ENCODE measurements around the gene EIF2AK4.

DNA sequence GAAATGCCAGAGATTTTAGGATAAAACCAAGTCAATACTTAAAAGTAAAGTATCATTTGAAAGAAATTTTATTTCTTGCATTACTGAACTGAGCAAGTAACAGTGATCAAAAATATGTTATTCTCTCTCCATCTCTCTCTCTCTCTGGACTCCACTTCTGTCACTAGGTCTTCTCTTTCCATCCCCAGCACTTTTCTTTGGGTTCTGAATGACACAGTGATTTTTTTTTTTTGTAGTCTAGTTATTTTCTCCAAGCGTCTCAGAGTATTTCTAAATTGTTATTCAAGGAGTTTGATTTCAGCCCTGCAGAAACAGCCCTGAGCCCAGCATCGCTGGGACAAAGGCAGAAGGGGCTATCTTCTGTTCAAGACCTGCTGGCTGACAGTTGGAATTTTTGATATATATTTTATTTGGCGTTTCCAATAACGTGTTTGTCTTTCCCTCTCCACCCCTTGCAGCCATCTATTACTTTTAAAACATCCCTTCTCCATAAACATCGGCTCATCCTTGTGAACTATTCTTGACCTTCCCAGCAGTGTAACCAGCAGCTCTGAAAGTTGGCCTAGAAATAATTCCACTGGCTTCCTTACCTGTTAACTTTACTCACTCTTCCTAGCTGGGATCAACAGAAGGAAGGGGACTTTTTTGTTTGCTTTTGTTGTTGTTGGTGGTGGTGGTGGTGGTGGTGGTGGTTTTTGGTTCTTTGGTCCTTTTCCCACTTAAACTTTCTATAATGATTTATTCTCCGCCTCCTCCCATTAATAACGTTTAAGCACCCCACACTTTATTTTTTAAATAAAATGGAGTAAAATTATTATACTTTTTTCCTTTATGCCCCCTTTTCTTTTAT is 5.5 kb upstream of the MEIS2 start:
- RRBS, result no CpG with 5 or more reads among the region's 7 CpGs

GRCh38 chr15:37109922-37110703 is 9.8 kb upstream of the MEIS2 start:
- RRBS, result no CpG with 5 or more reads among the region's 28 CpGs

DNA sequence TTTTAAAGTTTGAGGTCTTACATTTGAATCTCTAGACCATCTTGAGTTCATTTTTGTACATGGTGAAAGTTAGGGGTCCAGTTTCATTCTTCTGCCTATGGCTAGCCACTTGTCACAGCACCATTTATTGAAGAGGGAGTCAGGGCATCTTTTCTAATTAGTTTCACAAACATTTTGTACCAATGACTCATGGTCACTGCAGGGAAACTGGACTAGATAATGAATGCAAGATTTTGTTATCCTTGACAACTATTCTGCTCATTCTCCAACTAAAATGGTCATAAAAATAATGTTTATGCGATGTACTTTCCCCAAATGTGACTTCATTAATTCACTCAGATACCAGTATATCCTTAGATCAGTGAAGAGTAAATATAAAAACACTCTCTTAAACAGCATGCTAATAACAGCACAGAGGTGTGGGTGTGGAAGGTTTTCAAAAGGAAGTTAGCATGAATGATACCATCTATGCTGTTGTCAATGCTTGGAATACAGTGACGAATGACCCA is 315.0 kb upstream of the TMCO5A start:
- RRBS, result no CpG with 5 or more reads among the region's 2 CpGs

DNA sequence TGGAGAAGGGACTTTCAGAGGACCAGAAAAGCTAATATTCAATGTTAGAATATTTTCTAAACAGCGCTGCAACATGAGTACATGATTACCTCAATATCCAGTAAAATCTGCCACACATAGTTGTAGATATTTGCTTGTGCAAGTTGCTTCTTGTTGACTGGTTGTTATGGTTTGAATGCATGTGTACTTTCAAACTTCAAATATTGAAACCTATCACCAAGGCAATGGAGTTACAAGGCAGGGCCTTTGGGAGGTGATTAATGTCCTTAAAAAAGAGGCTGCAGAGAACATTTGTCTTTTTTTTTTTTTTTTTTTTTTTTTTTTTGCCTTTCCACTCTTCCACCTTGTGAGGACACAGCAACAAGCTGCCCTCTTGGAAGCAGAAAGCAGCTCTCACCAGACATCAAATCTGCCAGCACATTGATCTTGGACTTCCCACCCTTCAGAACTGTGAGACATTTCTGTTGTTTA is 50.0 kb downstream of the TMCO5A start:
- RRBS, result no CpG with 5 or more reads among the region's 1 CpG

GRCh38 chr15:38085055-38085645 is 150.7 kb downstream of the TMCO5A start:
- RRBS, result no CpG with 5 or more reads among the region's 7 CpGs

DNA sequence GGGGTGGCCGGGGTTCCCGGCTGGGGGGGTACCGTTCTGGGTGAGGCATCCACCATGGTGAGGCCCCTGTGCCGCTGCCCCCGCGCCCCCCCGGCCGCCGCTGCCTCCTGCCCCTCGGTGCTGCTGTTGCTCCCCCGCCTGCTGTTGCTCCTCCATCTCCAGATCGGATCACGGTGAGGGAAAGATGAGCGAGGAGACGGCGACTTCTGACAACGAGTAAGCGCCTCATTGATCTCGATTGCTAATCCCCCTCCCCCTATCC is 297 bp downstream of the SPRED1 start:
- RRBS, result 2% methylated on average over 7 of the region's 19 CpGs

DNA sequence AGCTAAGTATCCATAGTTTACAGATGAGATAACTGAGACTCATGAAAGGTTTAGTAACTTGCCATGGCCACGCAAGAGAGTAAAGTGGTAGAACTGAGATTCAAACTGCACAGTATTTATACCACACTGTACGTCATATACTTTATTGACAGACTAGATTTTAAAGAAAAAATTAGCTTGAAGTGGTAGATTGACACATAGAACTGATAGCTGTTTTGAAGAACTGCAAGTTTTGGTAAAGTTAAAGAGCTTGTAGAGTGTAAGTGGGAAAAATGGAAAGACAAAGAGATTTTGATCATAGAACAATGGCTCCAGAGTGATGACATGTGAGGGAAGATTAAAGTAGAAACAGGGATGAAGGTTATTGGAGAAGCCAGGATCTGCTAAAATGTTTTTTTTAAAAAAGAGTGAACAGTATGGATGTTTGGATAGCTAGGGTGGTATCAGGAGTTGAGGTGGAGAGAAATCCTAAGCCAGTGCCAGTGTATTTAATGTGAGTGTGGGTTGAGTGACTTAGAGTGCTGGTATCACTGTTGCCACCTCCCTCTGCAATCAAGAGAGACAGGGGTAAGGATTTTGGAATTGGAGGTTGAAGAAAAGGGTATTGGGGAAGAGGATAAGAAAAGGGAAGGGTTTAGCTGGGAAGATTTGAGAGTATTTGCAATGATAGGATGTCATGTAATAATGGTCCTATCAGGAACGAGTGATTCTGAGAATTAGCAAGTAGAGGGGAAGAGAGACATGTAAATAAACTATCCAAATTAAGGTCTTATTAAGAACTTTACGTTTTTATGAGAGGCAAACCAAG is 11.7 kb downstream of the SPRED1 start:
- RRBS, result no CpG with 5 or more reads among the region's 4 CpGs

GRCh38 chr15:38454726-38455277 is 875 bp downstream of the FAM98B start:
- RRBS, result no CpG with 5 or more reads among the region's 12 CpGs

GRCh38 chr15:38671493-38672254 is 107.1 kb upstream of the RASGRP1 start:
- RRBS, result no CpG with 5 or more reads among the region's 7 CpGs

GRCh38 chr15:39118560-39118937 is 462.3 kb upstream of the THBS1 start:
- RRBS, result no CpG with 5 or more reads among the region's 3 CpGs

DNA sequence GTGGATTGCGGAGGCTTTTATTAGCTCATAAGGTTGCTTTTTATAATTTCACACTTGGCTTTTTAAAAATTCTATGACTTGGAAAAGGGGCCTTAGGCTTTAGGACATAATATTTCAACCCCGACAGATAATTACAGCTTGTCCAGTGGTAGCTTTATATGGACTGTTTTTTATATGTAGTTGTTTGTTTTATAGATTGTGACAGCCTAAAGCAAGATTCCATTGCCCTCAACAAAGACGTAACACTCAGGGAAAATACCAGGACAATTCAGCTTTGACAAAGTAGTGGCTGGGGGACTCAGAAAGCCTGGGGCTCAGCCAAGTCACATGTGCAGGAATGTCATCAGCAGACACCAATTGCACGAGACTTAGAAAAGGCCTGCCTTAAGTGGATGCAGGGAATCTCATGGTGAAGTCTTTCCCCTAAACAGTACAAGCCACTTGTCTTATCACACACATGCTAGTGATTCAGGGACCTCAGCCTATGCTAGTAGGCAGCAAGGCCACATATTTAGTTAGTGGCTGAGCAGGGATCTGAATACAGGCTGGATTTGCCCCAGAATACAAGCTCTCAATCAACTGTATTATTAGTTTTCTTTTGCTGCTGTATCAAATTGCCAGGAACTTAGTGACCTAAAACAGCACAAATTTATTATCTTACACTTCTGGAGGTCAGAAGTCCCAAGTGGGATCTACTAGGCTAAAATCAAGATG is 381.8 kb upstream of the THBS1 start:
- RRBS, result no CpG with 5 or more reads among the region's 4 CpGs

DNA sequence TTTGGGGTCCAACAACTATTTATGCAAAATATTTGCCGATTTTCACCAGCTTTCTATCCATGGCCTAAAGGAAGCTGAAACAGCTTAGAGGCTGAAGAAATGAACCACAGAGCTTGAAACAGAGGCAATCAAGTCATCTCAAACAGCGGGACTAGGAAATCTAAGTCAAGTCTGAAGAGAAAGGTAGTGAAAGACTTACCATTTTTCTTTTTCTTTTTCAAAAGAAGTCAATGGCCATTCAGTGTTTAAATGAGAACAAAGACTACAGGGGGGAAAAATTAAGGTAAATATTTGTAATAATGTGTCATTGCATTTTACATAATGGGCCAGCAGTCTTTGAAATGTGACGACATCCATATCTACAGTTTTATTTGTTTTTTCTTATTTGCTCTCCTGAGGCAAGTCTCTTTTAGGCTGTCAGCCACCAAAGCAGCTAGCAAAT is 307.2 kb upstream of the THBS1 start:
- RRBS, result no CpG with 5 or more reads among the region's 3 CpGs

GRCh38 chr15:39582865-39583028 is 1.9 kb downstream of the THBS1 start:
- RRBS, result no CpG with 5 or more reads among the region's 1 CpG

DNA sequence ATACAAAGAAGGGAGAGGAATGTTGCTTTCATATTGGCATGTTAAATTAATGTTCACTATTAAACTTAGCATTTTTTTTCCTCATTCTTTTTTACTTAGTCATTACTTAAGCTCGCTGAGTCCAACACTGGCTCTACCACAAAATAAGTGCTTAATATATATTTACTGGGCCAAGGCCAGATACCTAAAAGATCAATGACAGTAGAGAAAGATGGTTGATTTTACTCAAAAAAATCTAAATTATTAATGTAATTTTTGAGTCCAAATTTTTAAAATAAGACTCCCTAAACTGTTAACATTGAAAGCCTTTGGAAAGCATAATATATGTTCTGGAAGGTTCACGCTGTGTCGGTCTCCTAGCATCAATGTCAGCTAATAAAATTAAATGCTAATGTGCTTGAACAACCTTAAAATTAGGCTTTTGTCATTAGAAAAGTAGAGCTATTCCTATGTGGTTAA is 14.0 kb downstream of the THBS1 start:
- RRBS, result no CpG with 5 or more reads among the region's 3 CpGs

DNA sequence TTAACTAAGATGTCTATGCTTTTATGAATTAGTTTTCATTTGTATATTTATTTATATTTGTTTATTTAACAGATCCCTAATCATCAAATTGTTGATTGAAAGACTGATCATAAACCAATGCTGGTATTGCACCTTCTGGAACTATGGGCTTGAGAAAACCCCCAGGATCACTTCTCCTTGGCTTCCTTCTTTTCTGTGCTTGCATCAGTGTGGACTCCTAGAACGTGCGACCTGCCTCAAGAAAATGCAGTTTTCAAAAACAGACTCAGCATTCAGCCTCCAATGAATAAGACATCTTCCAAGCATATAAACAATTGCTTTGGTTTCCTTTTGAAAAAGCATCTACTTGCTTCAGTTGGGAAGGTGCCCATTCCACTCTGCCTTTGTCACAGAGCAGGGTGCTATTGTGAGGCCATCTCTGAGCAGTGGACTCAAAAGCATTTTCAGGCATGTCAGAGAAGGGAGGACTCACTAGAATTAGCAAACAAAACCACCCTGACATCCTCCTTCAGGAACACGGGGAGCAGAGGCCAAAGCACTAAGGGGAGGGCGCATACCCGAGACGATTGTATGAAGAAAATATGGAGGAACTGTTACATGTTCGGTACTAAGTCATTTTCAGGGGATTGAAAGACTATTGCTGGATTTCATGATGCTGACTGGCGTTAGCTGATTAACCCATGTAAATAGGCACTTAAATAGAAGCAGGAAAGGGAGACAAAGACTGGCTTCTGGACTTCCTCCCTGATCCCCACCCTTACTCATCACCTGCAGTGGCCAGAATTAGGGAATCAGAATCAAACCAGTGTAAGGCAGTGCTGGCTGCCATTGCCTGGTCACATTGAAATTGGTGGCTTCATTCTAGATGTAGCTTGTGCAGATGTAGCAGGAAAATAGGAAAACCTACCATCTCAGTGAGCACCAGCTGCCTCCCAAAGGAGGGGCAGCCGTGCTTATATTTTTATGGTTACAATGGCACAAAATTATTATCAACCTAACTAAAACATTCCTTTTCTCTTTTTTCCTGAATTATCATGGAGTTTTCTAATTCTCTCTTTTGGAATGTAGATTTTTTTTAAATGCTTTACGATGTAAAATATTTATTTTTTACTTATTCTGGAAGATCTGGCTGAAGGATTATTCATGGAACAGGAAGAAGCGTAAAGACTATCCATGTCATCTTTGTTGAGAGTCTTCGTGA is 14.8 kb downstream of the THBS1 start:
- RRBS, result no CpG with 5 or more reads among the region's 12 CpGs

GRCh38 chr15:39596641-39597150 is 15.8 kb downstream of the THBS1 start:
- RRBS, result no CpG with 5 or more reads among the region's 1 CpG

DNA sequence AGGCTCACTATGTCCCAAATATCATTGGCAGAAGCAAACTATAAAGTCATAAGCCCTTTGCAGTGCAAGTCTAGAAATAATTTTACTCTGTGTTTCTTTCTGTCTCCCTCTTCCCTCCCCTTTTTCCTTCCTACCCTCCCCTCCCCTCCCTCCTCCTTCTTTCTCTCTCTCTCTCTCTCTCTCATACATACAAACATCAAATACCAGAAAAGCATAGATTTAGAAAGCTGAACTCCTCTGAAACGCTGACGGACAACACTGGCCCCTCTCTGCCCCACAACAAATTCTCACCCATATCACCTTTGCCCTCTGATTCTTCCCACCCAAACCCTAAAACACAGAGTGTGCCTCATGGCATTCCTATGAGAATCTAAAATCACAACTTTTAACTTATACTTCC is 18.5 kb downstream of the THBS1 start:
- RRBS, result no CpG with 5 or more reads among the region's 2 CpGs

DNA sequence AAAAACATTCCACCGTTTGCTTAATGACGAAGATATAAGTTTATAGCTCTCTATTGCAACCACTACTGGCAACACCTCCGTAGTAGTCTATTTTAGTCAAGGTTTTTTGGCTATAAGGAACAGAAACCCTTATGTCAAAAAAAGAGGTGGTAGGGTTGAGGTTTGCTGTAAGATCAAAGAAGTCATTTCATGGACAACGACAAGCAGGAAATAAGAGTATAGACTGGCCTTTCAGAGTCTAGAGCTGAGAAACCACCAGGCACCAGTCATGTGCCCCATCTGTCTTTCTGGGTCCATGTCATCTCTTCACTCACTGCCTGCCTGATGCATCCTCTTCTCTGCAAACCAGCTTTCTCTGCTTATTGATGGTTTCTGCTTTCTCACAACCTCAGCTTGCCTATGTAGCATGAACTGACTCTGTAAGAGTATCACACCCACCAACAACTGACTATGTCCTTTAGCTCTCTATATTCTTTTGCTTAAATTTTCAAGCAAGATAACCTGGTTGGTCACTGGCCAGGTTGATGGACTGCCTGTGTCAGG is 42.7 kb downstream of the THBS1 start:
- RRBS, result no CpG with 5 or more reads among the region's 4 CpGs

GRCh38 chr15:39933887-39934723 is at the start of gene EIF2AK4:
EIF2AK4 (plus strand) TSS chr15:39934115.
- RRBS, result 2% methylated on average over 28 of the region's 57 CpGs

- RRBS, result 3% methylated on average over 14 of the region's 44 CpGs
Measured at GRCh38 chr15:40037970-40039043, 674 bp downstream of the SRP14 start.